ENCODE measurements around the genes PARP6, UBL7 and CLK3.

GRCh38 chr15:71975496-71976202 is 142.3 kb downstream of the MYO9A start:
- PRO-cap, 2 experiments: no peak in any of the 2 experiments
- RAMPAGE, long total RNA, 5 experiments: no peak in any of the 5 experiments

GRCh38 chr15:72117035-72117678 is 793 bp downstream of the MYO9A start:
- PRO-cap, 2 experiments: peak in 2 of 2 experiments; most common plus-strand start chr15:72117617 (in 2); most common minus-strand start chr15:72117587 (in 2)
- RAMPAGE, long total RNA, 5 experiments: no peak in any of the 5 experiments

GRCh38 chr15:72176124-72176853 is 21.3 kb downstream of the GRAMD2A start:
- PRO-cap, 2 experiments: peak in 1 of 2 experiments; most common plus-strand start chr15:72176560 (in 1); most common minus-strand start chr15:72176422 (in 1)
- RAMPAGE, long total RNA, 5 experiments: no peak in any of the 5 experiments

DNA sequence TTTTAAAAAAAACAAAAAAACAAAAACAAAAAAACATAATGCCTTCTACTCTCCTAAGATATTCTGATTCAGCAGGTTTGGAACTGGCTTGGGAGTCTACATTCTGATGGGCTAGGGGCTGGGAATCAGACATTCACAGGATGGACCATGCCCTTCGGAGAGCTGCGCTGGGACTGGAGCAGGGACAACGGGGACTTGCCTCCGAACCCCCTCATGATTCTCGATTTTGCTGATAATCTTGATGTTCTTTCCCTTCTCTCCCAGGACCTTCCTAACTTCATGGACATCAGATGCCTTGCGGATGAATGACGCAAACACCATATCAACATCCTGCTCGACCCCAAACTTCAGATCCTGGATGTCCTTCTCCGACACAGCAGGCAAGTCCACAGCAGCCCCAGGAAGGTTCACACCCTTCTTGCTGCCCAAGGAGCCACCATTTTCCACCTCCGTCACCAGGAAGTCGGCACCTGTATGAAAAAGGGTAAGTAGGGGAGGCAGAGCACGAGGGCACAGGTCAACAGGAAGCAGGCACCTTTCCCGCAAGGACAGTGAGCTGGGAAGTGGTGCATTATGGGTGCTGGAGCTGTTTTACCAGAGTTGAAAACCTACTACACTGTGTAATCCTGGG is 10.9 kb upstream of the GRAMD2A start:
- PRO-cap, 2 experiments: no peak in any of the 2 experiments
- RAMPAGE, long total RNA, 5 experiments: no peak in any of the 5 experiments

- PRO-cap, 2 experiments: no peak in any of the 2 experiments
- RAMPAGE, long total RNA, 5 experiments: no peak in any of the 5 experiments
These were observed 1.1 kb upstream of the PKM start for GRCh38 chr15:72232173-72232431.

DNA sequence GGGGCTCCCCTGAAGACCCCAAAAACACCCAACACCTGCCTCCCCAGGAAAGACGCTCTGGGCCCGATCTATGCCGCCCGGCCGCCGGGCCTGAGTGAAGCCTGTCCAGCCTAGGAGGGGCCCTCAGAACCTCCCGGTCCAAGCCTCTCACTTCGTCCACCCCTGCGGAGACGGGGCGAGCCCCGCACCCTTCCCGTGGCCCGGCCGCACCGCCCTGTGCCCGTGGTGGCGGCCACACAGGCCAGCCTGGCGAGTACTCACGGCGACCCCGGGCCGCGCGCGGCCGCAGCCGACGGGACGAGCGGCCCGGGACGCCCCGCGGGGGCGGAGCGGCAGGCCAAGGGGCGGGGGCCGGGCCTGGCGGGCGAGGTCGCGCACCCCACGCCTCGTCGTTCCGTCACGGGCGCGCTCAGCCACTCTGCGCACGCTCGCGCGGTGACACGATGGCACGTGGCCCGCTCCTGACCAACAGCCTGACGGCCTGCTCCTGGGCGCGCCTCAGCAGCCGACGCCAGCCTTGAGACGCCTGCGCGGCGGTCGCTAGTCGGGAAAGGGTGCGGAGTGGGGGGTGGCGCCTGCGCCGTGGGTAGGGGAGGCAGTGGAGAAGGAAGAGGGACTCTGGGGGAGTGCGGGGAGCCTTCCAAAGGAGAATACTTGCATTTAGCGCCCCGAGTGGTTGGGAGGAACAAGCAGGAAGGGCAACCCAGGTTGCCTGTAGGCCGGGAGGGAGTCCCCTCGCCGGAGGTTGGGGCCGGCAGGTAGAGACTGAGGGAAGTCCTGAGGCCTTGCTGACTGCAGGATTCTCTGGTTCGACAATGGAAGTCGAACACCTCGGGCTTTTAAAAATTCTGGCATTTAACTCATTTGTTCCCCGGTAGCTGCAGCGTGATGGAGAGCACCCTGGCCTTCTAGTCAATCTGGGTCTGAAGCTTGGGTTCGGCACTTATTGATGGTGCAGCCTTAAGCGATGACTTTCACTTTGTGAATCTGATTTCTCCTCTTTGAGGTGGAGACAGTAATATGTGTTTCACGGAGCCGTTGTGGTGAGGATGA is at the start of gene PARP6:
Gene PARP6, minus strand, starts transcription at position 313 of the 1,053 bp plus-strand sequence.
- PRO-cap, 2 experiments: peak in 2 of 2 experiments; most common plus-strand start position 501 of the sequence (in 1); most common minus-strand start position 394 of the sequence (in 1)
- RAMPAGE, long total RNA, 5 experiments: no peak in any of the 5 experiments

DNA sequence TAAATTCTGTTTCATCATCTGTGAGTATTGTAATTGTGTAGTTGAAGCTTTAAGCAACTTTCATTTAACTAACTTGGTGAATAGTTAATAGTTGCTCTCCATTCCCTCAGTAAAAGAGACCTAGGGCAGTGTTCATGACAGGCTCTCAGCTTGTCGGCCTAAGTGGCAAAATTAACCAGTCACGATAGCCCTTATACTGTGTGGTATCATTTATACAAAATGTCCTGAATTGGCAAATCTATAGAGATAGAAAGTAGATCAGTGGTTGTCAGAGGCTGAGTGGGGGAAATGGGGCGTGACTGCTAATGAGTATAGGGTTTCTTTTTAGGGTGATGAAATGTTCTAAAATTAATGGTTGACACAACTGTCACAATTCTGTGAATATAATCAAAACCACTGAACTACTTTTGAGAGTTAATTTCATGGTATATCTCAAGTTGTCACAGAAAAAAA is 20.8 kb downstream of the ARIH1 start:
- PRO-cap, 2 experiments: no peak in any of the 2 experiments
- RAMPAGE, long total RNA, 5 experiments: no peak in any of the 5 experiments

- PRO-cap, 2 experiments: no peak in any of the 2 experiments
- RAMPAGE, long total RNA, 5 experiments: no peak in any of the 5 experiments
These were observed 141.3 kb downstream of the NEO1 start for GRCh38 chr15:73193440-73194066.

GRCh38 chr15:73684644-73685473 is 676 bp downstream of the CD276 start:
- PRO-cap, 2 experiments: peak in 2 of 2 experiments; most common minus-strand start chr15:73685325 (in 2)
- RAMPAGE, long total RNA, 5 experiments: no peak in any of the 5 experiments

DNA sequence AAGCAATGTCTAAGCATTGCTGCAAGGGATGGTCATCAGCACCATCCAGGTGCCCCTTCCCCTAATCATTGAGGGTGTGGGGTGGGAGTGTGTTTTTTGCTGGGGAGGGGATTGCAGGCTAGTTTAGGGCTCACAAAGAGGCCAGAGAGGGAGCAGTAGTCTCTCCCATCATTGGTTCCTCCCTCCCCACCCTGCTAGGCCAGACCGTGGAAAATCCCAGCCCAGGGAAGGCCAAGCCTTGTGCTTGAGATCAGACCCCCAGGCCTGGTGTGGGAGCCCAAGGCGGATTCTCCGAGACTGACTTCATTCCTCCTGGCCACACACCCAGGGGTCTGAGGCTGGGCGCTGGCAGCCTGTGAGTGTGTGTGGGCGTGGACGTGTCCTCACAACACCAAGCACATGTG is 4.0 kb downstream of the LOXL1 start:
- PRO-cap, 2 experiments: no peak in any of the 2 experiments
- RAMPAGE, long total RNA, 5 experiments: no peak in any of the 5 experiments

- PRO-cap, 2 experiments: no peak in any of the 2 experiments
- RAMPAGE, long total RNA, 5 experiments: no peak in any of the 5 experiments
These were observed 13.3 kb downstream of the PML start for GRCh38 chr15:74007700-74008342.

DNA sequence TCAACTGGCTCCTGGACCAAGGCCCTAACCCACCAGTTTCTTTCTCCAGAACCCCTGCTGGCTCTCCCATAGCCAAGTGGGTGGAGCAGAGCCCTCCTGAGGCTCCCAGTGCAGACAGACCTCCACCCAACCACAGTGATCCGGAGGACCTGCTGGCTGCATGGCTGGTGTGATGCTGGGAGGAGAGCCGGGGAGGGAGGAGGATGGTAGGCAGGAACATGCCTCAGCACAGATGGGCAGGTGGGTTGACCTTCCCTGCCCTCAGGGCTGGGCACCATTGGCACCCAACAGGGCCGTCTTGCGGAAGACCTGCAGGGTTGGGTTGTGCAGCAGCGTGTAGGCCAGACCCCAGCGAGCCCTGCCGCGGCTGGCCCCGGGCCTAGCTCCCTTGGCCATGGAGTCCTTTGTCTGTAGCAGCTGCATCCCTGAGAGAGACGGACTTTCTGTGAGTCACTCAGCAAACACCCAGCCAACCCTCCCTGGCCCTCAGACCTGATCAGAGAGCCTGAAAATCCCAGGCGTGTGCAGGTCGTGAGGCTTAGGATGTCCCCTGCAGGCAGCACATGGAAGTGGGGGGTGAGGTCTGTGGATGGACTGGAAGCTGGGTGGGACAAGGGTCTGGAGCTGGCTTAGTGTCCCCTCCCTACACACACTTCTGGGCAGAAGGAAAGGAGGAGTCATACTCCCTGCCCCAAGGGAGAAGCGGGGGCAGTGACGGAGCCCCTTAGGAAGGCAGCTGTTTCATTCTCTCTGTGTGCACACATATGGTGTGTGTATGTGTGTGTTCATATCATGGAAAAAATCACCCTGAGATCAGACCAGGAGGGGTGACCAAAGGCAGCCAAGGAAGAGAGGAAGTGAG is 6.5 kb downstream of the ISLR start:
- PRO-cap, 2 experiments: no peak in any of the 2 experiments
- RAMPAGE, long total RNA, 5 experiments: no peak in any of the 5 experiments

DNA sequence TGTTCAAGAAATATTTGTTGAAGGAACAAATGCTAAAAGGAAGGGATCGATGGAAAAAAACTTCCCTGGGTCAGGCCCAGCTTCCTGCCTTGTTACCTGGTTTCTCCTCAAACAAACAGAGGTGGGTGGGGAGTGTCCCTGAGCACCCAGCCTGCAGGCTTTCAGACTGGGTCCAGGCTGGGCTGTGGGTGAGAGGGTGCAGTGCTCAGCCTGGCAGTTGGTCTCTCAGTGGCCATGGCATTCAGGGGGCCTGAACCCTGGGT is 14.4 kb upstream of the STRA6 start:
- PRO-cap, 2 experiments: no peak in any of the 2 experiments
- RAMPAGE, long total RNA, 5 experiments: no peak in any of the 5 experiments

GRCh38 chr15:74369002-74369518 is 1.6 kb upstream of the CYP11A1 start:
- PRO-cap, 2 experiments: no peak in any of the 2 experiments
- RAMPAGE, long total RNA, 5 experiments: no peak in any of the 5 experiments

DNA sequence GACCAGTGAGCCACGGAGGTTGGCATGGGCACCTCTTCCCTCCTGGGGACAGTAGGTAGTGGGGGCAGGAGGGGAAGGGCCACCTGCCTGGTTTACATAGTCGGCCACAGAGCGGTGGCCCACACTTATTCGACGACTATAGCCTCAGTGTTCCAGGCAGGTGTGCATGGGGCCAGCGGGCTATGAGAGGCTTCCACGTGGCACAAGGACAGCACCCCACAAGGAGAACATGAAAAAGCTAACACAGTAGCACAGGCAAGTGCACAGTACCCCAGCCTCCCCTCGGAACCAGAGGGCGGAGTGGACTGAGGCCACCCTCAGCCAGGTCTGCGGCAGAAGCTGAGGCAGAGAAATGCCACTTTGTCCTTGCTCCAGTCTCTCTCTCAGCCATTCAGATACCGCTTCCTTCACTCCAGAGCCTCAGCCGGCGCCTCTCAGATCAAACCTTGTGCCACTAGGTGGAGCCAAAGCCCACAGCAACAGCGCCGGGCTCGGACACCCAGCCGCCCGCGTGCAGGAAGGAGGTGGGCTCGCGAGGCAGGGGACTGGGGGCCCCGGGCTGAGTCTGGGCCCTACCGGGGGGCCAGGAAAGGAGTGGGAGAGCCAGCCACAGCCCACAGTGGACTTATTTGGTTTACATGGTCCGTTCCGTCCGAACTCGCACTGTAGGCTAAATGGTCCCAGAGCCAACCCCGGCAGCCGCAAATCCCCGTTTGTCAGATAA is 6.1 kb upstream of the CYP11A1 start:
- PRO-cap, 2 experiments: peak in 1 of 2 experiments; most common plus-strand start position 479 of the sequence (in 1)
- RAMPAGE, long total RNA, 5 experiments: no peak in any of the 5 experiments

GRCh38 chr15:74396881-74397311 is 29.4 kb upstream of the CYP11A1 start:
- PRO-cap, 2 experiments: no peak in any of the 2 experiments
- RAMPAGE, long total RNA, 5 experiments: no peak in any of the 5 experiments

GRCh38 chr15:74428795-74429489 is 4.8 kb downstream of the SEMA7A start:
- PRO-cap, 2 experiments: no peak in any of the 2 experiments
- RAMPAGE, long total RNA, 5 experiments: no peak in any of the 5 experiments

GRCh38 chr15:74461009-74461922 is at the start of gene UBL7:
Gene UBL7 (minus strand): TSS chr15:74461160.
- PRO-cap, 2 experiments: peak in 2 of 2 experiments; most common plus-strand start chr15:74461538 (in 2); most common minus-strand start chr15:74461136 (in 2)
- RAMPAGE, long total RNA, 5 experiments: start-site peak on the plus strand in 2 of 5 experiments, at chr15:74461276-74461314 at its widest, 23 to 28 reads per replicate; start-site peak on the minus strand in 5 of 5 experiments, at chr15:74461109-74461175 at its widest, 92 to 337 reads per replicate

- PRO-cap, 2 experiments: no peak in any of the 2 experiments
- RAMPAGE, long total RNA, 5 experiments: no peak in any of the 5 experiments
These were observed 16.4 kb upstream of the CLK3 start for GRCh38 chr15:74599199-74599721.

- PRO-cap, 2 experiments: peak in 2 of 2 experiments; most common plus-strand start chr15:74615163 (in 1); most common minus-strand start chr15:74615561 (in 1)
- RAMPAGE, long total RNA, 5 experiments: start-site peak on the plus strand in 4 of 5 experiments, at chr15:74615787-74615893 at its widest, 225 to 507 reads per replicate
These were observed at the start of gene CLK3 for GRCh38 chr15:74615104-74615993. Gene CLK3 (plus strand): TSS chr15:74615836.